Tibial nerve (tissue), 3 donors: ENCODE measurements around the genes NFYA, TREM1 and USP49.

DNA sequence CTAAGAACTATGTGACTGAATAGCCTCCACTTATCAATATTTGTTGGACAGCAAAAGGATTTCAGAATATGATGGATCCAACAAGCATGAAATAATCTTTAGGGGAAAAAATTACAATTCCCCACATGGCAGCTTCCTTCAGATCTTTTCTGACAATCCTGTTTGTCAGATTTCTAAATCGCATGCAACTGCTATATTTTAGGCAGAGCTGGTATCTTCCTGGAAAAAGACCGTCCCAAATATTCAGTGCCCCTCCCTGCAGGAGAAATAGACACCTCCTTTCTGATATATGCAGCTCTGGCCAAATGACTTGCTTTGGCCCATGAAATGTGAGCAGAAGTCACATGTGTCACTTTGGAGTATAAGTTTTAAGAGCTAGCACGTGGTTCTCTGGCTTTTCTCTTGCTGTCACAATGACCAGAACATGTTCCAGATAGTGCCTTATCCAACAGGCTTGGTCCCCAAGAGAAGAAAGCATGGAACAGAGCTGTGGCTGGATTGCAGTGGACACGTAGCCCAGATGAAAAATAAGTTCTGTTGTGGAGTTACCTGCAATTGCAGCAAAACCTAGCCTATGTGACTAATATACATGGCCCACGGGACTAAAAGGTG is 40.5 kb downstream of the UNC5CL start:
- PRO-cap: no peak
- RAMPAGE, long total RNA, 3 experiments: no peak in any of the 3 experiments

DNA sequence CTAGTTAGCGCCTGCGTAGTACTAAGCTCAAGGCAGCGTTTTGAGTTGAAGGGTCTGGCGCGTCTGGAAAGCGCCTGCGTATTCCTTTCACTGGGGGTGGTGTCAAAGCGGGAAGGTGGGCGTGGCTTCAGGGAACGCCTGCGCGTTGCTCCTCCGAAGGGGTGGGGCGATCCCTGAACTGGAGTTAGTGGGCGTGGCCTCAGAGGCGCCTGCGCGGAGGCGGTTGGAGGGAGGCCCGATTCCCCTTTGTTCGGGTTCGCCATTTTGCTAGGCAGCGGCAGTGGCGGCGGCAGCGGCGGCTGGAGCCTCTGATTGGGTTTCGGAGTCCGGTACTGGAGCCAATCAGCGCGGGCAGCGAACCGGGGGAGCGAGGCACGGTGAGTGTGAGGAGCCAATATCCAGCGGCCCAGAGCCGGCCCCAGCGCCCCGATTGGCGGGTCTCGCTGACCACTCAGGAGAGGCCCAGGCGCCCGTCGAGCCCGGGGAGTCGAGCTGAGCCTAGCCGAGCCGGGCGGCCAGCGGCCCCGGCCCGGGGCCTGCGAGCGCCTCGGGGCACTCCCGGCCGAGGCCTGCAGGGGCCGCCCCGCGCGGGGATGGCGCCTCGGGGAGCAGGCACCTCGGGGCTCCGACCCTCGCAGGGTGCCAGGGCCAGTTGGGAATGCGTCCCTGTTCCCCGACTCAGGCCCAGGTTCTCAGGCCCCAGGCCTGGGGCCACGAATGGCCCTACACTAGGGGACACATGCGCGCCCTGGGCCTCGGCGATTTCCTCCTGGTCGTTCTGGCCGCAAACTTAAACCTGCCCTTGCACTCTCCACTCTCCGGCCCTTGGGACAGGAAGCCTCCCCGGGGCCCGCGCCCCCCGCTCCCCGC is at the start of gene NFYA:
TSS of gene NFYA (plus strand) at position 267 of the 870 bp plus-strand sequence.
- PRO-cap: bidirectional peak, plus-strand start at position 518 of the sequence, minus-strand start outside the sequence
- RAMPAGE, long total RNA, 3 experiments: start-site peak on the plus strand in 3 of 3 experiments, centred at positions 229 to 277 of the sequence, 9 to 24 reads per replicate

DNA sequence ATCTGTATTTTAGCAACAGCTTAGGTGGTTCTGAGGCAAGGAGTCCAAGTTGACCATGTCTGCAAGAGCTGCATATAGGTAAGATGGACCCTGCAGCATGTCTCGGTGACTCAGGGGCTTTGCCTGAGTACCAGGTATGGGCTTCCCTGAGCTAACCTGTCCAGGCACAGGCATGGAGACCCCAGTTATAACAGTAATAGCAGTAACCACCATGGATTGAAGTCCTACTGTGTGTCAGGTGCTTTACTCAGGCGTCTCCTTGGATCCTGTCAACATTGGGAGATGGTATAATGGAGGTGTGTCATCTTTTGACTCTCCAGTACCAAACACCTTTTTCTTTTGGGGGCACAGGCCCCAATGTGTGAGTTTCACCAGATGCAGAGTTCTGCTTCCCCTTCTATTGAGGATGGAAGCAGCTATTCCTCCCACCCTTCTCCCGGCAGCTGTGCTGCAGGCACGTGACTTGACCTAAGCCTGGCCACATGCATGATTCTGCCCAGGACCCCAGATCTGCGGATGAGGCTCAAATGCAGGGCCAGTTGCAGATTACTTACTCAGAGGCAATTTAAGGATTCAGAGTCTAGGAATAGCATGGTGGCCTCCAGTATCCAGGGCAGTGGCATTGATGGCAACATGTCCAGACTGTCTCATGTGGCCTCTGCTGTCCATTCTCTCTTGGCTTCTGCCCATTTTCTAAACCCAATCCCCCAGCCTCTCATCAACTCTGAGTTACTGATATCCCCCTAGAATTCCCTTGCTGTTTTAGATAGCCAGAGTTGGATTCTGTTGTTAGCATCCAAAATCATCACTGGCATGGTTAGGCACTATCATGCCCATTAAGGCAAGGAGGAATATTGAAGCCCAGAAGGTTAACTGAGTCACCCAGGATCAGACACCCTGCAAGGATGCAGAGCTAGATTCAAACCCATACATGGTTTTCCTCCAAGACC is 13.6 kb downstream of the TREM1 start:
- PRO-cap: no peak
- RAMPAGE, long total RNA, 3 experiments: no peak in any of the 3 experiments

DNA sequence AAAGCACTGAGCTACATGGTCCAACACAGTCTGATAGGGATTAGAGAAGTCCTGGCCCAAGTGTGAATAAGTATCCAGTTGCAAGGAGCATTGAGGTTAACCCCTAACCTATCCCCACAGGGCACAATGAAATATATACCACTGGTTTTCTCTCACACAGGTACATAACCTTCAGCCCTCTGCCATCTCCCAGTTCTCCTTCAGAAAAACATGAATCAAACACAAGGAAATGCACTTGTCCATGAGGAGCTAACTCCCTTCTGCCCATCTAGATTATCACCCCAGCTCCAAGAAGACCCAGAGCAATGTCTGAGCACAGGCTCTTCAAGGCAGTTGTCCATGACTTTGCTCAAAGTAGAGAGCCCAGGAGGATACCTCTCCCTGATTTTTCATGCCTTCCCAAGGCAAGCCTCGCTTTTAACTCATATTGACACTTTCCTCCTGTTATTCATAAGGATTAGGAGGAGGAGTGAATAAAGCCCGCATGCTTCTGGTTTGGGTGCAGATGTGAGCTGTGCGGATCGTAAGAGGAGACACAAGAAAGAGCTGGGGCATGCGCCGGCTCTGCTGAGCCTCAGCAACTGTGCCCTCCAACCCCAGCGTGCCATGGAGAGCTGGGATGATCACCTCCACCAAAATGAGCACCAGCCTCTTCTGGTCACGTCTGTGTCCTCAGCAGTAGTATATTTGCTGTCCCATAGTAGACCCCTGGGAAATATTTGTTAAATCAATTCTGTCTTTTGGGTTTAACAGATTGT is 806 bp downstream of the TREM1 start:
- PRO-cap: no peak
- RAMPAGE, long total RNA, 3 experiments: no peak in any of the 3 experiments

- PRO-cap: unidirectional peak, minus-strand start at chr6:41286679
- RAMPAGE, long total RNA, 3 experiments: start-site peak on the minus strand in 3 of 3 experiments, at chr6:41286678-41286706 at its widest, 12 to 39 reads per replicate
Measured at GRCh38 chr6:41286255-41287332, at the start of gene TREM1. Gene TREM1 (minus strand): TSS chr6:41286682.

GRCh38 chr6:41374985-41375682 is 39.7 kb downstream of the NCR2 start:
- PRO-cap: no peak
- RAMPAGE, long total RNA, 3 experiments: no peak in any of the 3 experiments

GRCh38 chr6:41406721-41407151 is 71.3 kb downstream of the NCR2 start:
- PRO-cap: no peak
- RAMPAGE, long total RNA, 3 experiments: no peak in any of the 3 experiments

DNA sequence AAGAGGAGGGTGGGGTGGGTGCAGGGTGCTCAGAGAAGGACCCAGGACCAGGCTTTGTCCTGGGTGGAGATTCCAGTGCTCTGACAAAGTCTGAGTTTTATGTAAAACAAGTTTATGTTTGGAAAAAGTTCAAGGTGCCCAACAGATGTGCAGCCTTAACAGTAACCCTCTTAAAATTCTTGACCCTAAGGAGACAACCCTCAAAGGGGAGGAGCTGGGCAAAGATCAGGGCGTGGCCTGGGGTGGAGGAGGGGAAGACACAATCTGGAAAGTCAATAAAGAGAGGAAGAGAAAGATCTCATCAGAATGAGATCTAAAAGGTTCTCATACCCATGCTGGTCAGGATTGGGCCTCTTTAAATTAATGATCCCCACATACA is 32.8 kb downstream of the FOXP4 start:
- PRO-cap: no peak
- RAMPAGE, long total RNA, 3 experiments: no peak in any of the 3 experiments

DNA sequence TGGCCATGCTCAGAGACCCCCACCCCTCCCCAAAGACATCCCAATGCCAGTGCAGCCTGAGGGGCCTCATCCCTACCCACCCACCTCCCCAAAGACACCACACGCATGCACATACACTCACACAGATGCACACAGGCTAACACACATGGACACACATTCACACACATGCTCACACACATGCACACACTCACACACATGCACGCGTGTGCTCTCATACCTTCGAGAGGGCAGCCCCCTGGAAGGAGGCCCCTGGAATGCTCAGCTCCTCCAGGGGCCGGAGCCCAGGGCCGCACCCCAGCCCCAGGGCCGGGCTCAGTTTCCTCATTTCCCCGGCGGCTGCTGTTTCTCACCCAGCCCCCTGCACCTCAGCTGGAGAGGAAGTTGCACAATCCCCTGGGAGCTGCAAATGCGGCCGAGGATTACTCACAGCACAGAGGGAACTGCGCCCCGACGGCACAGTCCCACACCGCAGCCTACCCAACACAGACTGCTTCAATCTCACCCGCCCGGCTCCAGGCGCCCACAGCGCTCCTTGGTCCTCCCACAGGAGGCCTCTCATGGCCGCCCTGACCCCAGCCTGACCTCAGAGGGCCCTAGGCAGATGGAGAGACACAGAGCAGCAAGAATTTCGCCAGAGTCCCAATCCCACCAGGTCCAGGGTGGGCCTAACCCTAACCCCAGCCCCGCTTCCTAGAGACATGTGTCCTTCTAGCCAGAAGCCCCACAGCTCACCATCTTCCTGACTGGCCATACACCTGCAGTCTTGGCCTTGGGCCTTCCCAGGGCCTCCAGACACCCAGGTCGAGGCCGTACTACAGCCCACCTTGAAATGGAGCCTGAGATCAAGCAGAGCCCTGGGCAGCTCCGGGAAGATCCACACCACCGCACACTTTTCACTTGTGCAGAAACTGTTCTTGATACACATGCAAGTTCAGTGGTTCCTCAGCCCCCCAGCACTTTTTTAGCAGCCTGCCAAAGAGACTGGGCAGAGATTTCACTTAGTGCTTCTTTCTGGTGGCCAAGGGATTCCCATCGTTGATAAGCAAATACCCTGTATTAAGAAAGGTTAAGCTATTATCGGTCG is 11.8 kb downstream of the TFEB start:
- PRO-cap: unidirectional peak, plus-strand start at position 433 of the sequence
- RAMPAGE, long total RNA, 3 experiments: no peak in any of the 3 experiments

DNA sequence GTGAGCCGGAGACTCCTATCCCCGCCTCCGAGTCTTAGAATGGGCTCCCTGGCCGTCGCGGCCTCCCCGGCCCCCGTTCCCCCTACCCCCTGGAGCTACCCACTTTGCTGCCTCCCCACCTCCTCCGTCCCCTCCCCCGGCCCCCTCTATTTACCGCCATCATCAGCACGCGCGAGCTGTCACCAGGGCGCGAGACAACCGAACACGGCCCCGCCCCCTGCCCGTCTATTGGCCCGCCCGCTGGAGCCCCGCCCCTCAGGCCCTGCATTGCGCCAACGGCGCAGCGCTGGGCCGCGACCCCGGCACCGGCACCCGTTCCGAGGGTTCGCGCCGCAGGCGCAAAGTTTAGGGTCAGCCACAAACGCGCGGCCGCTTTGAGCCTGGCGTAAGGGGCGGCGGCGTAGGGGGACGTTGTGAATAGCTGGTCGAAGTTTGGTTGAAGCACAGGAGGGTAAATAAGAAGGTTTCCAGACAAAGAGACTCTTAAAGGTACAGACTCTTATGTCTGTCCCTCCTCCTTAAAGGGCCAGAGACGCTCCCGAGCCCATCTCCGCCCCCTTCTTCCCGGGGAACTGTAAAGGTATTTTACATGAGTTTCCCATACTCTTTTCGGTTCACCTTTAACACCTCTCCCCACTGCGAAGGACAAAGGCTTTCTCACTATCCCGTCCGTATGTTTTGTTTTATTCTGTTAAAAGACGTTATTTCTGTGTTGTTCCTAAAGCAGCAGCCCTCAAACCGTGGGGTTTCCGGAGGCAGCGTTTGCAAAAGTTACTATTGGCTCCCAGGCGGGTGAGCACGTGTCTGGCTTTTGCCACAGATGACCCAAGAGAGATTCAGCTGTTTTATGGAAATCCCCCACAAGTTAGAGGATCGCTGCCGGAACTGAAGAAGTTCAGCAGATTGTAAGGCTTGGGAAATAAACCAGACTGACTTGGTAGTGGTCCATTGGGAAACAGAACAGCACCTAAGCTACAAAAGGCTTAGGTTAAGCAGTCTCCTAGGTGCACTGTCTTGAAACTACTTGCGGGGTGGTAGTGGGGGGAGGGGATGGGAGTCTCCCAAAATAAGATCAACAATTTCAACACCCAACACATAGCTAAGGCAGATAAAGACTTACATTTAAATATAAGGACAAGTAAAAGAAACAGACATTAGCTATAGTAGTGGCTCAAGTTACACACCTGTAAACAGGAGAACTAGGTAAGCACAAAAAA is at the start of gene USP49:
TSS of gene USP49 (minus strand) at position 206 of the 1,217 bp plus-strand sequence.
- PRO-cap: bidirectional peak, plus-strand start at position 267 of the sequence, minus-strand start at position 227 of the sequence
- RAMPAGE, long total RNA, 3 experiments: no peak in any of the 3 experiments

DNA sequence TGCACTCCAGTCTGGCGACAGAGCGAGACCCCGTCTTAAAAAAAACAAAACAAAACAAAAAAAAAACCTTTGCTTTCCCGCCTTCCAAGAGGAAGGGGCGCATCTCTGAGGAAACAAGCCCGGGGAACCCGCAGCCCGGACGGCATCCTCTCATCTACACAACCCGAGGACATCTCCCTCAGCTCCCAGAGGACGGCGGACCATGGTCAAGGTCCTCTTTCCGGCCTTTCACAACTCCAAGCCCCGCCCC is 281 bp downstream of the MED20 start:
- PRO-cap: no peak
- RAMPAGE, long total RNA, 3 experiments: no peak in any of the 3 experiments

- PRO-cap: no peak
- RAMPAGE, long total RNA, 3 experiments: no peak in any of the 3 experiments
Measured at GRCh38 chr6:41937968-41938631, 3.5 kb downstream of the CCND3 start.

GRCh38 chr6:41967021-41967377 is 25.4 kb upstream of the CCND3 start:
- PRO-cap: no peak
- RAMPAGE, long total RNA, 3 experiments: no peak in any of the 3 experiments

DNA sequence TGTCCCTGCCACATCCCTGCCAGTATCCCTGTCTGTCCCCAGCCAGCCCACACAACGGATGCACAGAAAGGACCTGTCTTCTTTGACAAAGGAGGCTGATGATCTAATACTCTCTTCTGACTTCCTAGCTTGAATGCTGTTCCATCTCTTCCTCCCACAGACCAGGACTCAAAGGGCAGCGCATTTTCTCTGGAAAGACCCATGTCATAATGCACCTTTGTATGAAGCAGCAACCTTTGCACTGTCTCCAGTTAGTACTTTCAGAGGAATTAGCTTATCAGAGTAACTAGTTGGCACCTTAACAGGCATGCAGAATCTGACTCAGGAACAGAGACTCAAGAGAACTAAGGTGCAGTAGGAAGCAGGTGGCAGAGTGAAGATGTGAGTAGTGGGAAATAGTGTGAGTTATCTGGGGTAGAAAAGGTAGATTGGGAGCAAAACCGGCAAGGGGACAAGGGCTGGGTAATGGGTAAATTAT is 53.2 kb upstream of the TAF8 start:
- PRO-cap: no peak
- RAMPAGE, long total RNA, 3 experiments: no peak in any of the 3 experiments

- PRO-cap: no peak
- RAMPAGE, long total RNA, 3 experiments: no peak in any of the 3 experiments
Measured at GRCh38 chr6:42030500-42031289, 19.6 kb upstream of the TAF8 start.

DNA sequence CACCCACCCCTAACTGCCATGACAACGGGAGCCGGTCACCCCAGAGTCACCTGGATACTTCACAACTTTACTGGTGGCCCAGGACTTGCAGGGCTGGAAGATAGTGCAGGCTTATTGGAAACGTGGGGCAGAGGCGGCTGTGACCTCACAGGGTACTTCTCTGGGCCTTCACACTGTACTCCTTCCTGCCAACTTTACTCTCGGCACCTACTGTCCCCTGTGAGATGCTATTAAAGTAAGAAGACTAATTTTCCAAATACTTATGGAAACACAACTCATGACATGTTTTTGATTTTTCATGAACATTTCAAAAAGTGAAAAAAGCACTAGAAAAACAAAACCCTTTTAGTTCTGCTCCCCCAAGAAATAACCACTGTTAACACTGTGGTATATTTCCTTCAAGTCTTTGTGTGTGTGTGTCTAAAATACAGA is 19.0 kb upstream of the TAF8 start:
- PRO-cap: no peak
- RAMPAGE, long total RNA, 3 experiments: no peak in any of the 3 experiments

DNA sequence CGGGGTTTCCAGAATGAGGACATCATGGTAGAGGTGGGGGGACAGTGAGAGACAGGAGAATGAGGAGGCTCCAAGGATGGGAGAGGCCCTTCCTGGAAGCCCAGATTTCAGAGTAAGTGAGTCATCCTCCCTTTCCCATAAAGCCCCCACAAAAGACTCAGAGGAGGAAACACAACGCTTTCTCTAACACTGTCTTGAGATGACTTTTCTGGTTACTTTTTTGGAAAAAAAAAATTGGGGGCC is 41.9 kb downstream of the C6orf132 start:
- PRO-cap: no peak
- RAMPAGE, long total RNA, 3 experiments: no peak in any of the 3 experiments

DNA sequence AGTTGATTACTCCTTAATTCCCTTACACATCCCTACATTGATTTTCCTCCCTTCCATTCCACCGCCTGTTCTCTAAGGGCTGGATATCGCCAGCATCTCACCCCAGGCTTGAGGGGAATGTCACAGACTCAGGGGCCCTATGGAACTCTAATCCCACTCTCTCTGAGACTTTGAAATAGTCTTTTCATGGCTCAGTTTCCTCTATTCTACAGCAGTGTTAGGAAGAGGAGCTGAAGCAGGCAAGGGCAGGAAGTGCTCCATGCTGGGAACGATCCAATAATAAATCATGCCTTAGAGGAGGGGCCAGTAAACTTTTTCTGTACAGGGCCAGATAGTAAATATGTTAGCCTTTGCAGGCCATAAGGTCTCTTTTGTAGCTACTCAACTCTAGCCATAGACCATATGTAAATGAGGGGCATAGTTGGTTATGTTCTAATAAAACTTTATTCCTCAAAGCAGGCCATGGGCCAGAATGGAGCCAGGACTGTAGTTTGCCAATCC is 3.3 kb downstream of the C6orf132 start:
- PRO-cap: no peak
- RAMPAGE, long total RNA, 3 experiments: no peak in any of the 3 experiments

- PRO-cap: unidirectional peak, minus-strand start at chr6:42287402
- RAMPAGE, long total RNA, 3 experiments: no peak in any of the 3 experiments
Measured at GRCh38 chr6:42287287-42287500, 69.5 kb upstream of the MRPS10 start.

DNA sequence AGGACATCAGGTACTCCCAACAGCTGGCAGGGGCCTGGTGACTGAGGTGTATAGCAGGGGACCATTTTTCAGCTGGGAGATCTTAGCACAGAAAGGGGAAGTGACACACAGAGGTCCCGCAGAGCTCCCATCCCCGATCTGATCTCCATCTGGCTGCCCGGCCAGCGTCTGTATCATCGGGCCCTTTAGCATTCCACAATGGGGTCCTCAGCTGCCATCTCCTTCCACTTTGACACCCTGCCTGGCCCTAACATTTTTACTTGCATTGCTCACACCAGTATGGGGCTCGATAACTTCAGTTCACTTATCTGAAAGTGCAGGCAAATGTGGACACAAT is 84.0 kb downstream of the TRERF1 start:
- PRO-cap: no peak
- RAMPAGE, long total RNA, 3 experiments: no peak in any of the 3 experiments